Stomach (tissue), 7 donors: ENCODE results near the genes TALDO1, SLC25A22, MUC6 and TOLLIP.

DNA sequence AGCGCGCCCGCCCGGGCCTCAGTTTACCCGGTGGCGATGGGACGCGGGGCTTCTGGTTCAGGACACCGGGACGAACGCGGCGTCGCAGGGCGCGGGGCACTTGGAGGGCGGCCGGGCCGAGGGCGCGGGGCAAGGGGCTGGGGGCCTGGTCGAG lies 157 bp downstream of the EPS8L2 start:
- PRO-cap, result no peak
- RAMPAGE, long total RNA, 5 experiments, result no peak in any of the 5 experiments
- RRBS, result 4% methylated on average over 17 of the region's 22 CpGs

- PRO-cap, result no peak
- RAMPAGE, long total RNA, 5 experiments, result start-site peak on the plus strand in 2 of 5 experiments, at chr11:724415-724847 at its widest, 14 to 18 reads per replicate
- RRBS, result 71% methylated on average over 2 of the region's 19 CpGs
Observed at GRCh38 chr11:724366-724946, 18.4 kb downstream of the EPS8L2 start.

DNA sequence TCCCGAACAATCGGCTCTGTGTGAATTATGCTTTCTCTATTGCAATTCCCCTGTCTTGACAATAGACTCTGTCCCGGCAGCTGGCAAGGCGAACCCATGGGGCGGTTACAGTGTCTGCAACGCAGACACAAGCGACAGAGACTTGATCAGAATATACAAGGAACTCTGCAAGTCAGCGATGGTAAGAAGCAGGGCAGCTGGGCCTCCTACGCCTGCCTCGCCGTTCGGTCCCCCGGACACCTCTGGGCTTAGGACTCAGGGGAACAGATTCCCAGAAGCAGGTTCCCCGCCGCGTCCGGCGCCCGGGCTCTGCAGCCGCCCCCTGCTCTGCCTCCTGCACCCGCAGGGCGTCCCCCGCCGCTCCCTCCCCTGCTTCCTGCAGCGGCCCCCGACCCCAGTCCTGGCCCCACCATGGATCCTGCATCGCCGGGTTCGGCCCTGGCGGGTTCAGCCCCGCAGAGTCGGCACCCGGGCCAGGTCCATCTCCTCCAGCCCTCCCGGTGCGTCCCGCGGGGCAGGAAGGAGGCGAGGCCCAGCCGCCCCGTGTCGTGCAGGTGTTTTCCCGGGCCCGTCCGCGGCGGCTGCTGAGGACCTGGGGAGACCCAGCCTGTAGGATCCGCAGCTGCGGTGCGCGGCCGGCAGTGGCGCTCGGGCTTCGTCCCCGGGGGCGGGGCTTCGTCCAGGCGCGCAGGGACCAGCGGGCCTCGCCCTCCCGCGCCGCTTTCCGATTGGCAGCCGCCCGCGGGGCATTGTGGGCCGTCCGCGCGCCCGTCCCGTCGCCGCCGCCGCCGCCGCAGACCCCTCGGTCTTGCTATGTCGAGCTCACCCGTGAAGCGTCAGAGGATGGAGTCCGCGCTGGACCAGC lies at the start of gene TALDO1:
TSS of gene TALDO1 (plus strand) at position 796 of the 865 bp plus-strand sequence.
- PRO-cap, result unidirectional peak, plus-strand start at position 170 of the sequence; bidirectional peak, plus-strand start at position 796 of the sequence, minus-strand start at position 629 of the sequence
- RAMPAGE, long total RNA, 5 experiments, result start-site peak on the plus strand in 5 of 5 experiments, centred at positions 768 to 796 of the sequence, 309 to 2,002 reads per replicate
- RRBS, result 2% methylated on average over 32 of the region's 86 CpGs

- PRO-cap, result bidirectional peak, plus-strand start at chr11:763604, minus-strand start at chr11:763382
- RAMPAGE, long total RNA, 5 experiments, result start-site peak on the plus strand in 3 of 5 experiments, at chr11:763408-763934 at its widest, 33 to 123 reads per replicate
- RRBS, result no CpG with 5 or more reads among the region's 46 CpGs
Observed at GRCh38 chr11:762947-763984, 14.0 kb downstream of the GATD1 start.

DNA sequence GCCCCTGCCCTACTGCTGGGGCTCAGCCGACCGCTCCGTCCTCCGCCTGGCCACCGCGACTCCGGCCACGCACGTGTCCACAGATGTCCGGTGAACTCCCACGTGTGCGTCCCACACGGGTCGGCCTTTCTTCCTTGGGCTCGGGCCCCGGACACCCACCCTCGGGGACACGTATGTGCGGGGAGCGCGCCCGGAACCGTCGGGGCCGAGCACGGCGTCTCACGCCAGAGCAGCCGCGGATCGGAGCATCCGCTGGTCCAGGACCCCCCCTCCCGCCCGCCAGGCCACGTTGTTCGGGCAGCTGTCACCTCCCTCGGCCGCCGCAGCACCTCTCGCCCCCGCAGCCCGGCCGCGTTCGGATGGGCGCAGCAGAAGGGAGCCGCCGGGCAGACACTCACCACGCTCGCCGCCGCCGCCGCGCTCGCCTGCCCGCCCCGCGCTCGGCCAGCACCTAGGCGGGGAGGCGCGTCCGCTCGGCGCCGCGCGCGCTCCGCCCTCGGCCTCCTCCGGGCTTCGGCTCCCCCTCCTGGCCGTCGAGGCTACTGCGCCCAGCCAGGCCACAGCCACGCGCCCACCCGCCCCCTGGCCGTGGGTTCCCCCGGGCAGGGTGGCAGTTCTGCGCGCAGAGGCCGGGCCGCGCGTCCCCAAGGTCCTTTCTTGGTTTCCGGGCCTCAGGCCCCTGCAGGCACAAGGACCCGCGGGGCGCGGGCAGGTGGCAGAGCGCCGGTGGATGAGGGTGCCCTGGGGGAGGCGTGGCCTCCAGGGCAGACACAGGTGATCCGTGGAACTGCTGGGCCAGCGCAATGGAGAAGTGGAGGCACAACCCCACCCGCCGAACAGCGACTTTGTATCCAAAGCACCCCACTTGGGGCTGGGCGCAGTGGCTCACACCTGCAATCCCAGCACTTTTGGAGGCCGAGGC lies at the start of gene SLC25A22:
TSS of gene SLC25A22 (minus strand) at position 463 of the 922 bp plus-strand sequence.
- PRO-cap, result unidirectional peak, minus-strand start at position 427 of the sequence
- RAMPAGE, long total RNA, 5 experiments, result start-site peak on the minus strand in 2 of 5 experiments, centred at positions 285 to 310 of the sequence, 10 to 25 reads per replicate
- RRBS, result 2% methylated on average over 56 of the region's 103 CpGs

GRCh38 chr11:810172-810599 lies 419 bp downstream of the RPLP2 start:
- PRO-cap, result unidirectional peak, minus-strand start at chr11:810231
- RAMPAGE, long total RNA, 5 experiments, result start-site peak on the plus strand in 2 of 5 experiments, at chr11:810237-810355 at its widest, 222 to 320 reads per replicate
- RRBS, result 2% methylated on average over 10 of the region's 38 CpGs

GRCh38 chr11:824891-825857 lies 2.5 kb upstream of the CRACR2B start:
- PRO-cap, result bidirectional peak, plus-strand start at chr11:825662, minus-strand start at chr11:825509
- RAMPAGE, long total RNA, 5 experiments, result no peak in any of the 5 experiments
- RRBS, result no CpG with 5 or more reads among the region's 20 CpGs

GRCh38 chr11:850506-851084 lies 7.9 kb downstream of the TSPAN4 start:
- PRO-cap, result no peak
- RAMPAGE, long total RNA, 5 experiments, result no peak in any of the 5 experiments
- RRBS, result 34% methylated on average over 21 of the region's 46 CpGs

GRCh38 chr11:937939-938332 lies 12.3 kb downstream of the AP2A2 start:
- PRO-cap, result no peak
- RAMPAGE, long total RNA, 5 experiments, result no peak in any of the 5 experiments
- RRBS, result no CpG with 5 or more reads among the region's 8 CpGs

GRCh38 chr11:955279-956226 lies 29.9 kb downstream of the AP2A2 start:
- PRO-cap, result no peak
- RAMPAGE, long total RNA, 5 experiments, result no peak in any of the 5 experiments
- RRBS, result no CpG with 5 or more reads among the region's 14 CpGs

- PRO-cap, result no peak
- RAMPAGE, long total RNA, 5 experiments, result no peak in any of the 5 experiments
- RRBS, result 33% methylated on average over 3 of the region's 23 CpGs
Observed at GRCh38 chr11:1005793-1006320, 30.7 kb downstream of the MUC6 start.

DNA sequence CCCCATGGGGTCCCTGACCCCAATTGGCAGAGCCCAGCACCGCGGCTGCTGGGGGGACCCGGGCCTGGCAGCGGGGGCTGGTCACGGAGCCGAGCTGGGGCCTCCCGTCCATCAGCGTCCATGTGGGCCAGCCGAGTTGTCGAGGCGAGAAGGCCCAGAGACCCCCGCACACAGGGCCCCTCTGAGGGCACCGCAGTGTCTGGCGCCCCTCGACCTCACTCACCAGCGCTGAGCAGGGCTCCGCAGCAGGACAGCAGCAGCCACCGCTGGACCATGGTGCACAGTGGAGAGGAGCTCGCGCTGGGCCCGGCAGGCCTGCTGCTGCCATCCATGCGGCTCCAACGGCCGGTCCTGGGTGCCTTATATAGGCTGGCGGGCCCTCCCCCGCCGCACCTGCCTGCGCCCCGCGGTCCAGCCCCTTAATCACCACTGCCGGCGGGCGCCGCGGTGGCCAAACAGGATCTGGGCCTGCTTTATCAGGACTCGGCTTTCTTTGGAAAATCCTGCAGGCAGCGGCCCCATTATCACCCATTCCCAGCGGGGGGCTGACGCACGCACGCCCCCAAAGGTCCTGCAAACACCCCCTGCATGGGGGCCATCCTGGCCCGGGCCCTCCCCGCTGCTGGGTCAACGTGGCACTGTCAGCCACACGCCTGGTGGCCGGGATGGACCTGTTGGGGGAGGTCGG lies at the start of gene MUC6:
TSS of gene MUC6 (minus strand) at position 338 of the 688 bp plus-strand sequence.
- PRO-cap, result bidirectional peak, plus-strand start at position 429 of the sequence, minus-strand start at position 338 of the sequence; unidirectional peak, minus-strand start at position 464 of the sequence
- RAMPAGE, long total RNA, 5 experiments, result start-site peak on the minus strand in 2 of 5 experiments, centred at positions 292 to 308 of the sequence, 18 to 7,727 reads per replicate
- RRBS, result 18% methylated on average over 15 of the region's 47 CpGs

GRCh38 chr11:1050993-1051625 lies 14.6 kb upstream of the MUC6 start:
- PRO-cap, result no peak
- RAMPAGE, long total RNA, 5 experiments, result no peak in any of the 5 experiments
- RRBS, result 11% methylated on average over 16 of the region's 22 CpGs

GRCh38 chr11:1054823-1055172 lies 18.3 kb upstream of the MUC6 start:
- PRO-cap, result no peak
- RAMPAGE, long total RNA, 5 experiments, result no peak in any of the 5 experiments
- RRBS, result 61% methylated on average over 2 of the region's 5 CpGs

DNA sequence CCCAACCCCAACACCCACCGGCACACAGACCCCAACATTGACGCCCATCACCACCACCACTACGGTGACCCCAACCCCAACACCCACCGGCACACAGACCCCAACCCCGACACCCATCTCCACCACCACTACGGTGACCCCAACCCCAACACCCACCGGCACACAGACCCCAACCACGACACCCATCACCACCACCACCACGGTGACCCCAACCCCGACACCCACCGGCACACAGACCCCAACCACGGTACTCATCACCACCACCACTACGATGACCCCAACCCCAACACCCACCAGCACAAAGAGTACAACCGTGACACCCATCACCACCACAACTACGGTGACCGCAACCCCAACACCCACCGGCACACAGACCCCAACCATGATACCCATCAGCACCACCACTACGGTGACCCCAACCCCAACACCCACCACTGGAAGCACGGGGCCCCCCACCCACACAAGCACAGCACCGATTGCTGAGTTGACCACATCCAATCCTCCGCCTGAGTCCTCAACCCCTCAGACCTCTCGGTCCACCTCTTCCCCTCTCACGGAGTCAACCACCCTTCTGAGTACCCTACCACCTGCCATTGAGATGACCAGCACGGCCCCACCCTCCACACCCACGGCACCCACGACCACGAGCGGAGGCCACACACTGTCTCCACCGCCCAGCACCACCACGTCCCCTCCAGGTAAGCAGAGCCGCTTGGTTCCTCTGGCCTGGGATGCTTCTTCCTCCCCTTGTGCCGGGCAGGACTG lies 58.2 kb upstream of the MUC5AC start:
- PRO-cap, result no peak
- RAMPAGE, long total RNA, 5 experiments, result no peak in any of the 5 experiments
- RRBS, result no CpG with 5 or more reads among the region's 32 CpGs

DNA sequence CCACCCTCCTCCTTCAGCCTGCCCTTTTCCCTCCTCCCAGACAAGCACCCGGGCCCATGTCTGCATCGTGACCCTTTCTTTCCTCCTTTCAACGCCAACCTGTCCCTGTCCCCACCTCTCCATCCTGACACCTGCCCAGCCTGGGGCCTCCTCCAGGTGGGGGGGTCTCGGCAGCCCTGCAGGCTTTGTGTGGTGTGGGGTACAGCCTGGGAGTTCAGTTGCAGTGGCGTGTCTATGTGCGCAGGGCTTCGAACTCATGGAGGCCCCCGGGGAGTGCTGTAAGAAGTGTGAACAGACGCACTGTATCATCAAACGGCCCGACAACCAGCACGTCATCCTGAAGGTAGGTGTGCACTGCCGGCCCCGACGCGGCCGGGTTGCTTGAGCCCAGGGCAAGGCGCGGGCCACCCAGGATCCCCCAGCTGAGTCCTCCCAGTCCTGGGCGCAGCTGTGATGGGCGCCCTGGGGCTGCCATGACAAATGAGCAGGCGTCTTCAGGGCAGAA lies 49.4 kb upstream of the MUC5AC start:
- PRO-cap, result no peak
- RAMPAGE, long total RNA, 5 experiments, result no peak in any of the 5 experiments
- RRBS, result 47% methylated on average over 4 of the region's 22 CpGs

GRCh38 chr11:1220722-1221297 lies 2.1 kb upstream of the MUC5B start:
- PRO-cap, result no peak
- RAMPAGE, long total RNA, 5 experiments, result no peak in any of the 5 experiments
- RRBS, result 47% methylated on average over 2 of the region's 23 CpGs

DNA sequence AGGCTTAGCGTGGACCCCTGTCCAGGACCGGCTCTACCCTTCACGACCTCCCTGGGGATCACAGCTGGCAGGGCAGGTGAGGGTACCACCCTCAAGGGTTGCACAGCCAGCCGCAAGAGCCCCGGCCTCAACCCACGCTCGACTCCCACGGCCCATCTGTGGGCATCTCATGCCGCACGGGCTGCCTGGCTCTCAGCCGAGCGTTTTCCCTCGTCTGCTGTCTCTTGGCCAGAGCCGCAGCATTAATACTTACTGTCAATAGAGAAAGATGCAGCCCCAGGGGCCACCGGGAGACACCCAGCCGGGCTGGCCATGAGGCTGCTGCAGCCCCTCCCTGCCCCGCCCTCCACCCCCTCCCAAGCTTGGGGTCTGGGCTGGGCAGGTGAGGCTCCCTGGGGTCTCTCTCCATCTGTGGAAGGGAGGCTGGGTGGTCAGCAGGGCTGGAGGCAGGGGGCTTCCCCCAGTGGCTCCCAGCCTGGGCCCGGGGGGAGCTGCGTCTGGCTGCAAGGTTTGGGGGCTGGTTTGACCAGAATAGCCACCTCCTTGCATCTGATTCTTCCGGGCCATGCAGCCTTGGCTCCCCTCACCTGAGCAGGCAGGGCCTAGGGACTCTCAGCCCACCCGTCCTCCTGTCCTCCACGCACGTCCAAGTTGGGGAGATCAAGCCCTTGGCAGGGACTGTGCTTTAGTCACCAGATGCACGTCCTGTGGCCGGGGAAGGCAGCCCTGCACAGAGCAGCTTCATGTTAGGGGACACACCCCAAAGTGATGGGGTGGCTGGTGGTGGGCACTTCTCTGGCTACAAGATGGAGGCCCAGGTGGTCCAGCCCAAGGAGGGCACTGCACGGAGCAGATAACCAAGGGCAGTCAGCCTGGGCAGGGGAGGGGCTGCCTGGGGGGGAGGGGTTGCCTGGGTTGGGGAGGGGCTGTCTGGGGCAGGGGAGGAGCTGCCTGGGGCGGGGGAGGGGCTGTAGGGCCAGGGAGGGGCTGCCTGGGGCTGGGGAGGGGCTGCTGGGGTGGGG lies 1.0 kb downstream of the MUC5B start:
- PRO-cap, result unidirectional peak, minus-strand start at position 219 of the sequence; unidirectional peak, minus-strand start at position 707 of the sequence
- RAMPAGE, long total RNA, 5 experiments, result no peak in any of the 5 experiments
- RRBS, result 28% methylated on average over 7 of the region's 27 CpGs

GRCh38 chr11:1231207-1231955 lies 8.5 kb downstream of the MUC5B start:
- PRO-cap, result no peak
- RAMPAGE, long total RNA, 5 experiments, result start-site peak on the plus strand in 1 of 5 experiments, at chr11:1231493-1231502 at its widest, 17 reads per replicate
- RRBS, result 65% methylated on average over 11 of the region's 26 CpGs

DNA sequence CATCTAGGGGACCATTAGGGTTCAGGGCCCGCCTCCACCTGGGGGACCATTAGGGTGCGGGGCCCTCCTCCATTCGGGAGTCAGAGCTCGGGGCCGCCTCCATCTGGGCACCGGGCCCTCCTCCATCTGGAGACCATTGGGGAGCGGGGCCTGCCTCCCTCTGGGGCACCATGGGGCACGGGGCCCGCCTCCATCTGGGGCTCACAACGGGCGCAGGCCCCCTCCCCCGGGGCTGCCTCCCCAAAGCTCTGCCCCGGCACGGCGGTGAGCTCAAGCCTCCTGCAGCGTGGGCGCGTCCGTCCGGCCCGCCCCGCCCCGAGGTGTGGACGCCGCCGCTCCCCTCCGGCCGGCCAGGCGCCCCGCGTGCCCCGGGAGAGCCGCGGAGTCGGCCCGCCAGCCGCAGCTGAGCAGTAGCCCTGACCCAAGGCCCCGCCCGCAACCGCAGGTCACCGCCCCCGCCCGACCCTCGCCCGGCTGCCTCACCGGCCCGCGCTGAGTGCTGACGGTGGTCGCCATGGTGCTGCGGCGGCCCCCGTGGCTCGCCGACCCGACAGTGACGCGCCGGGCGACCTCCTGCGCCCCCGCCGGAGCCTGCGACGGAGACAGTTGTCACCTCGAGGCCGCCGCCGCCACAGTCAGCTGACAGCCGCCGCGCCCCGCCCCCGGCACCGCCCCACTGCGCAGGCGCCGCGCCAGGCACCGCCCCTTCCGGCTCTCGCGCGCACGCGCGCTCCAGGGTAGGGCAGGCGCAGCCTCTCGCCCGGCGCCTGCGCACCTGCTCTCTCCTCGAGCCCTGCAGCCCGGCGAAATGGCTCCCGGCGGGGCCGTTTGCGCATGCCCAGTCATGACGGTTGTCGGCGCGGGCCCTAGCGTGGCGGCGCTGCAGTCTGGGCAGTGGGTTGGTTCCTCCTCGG lies at the start of gene TOLLIP:
TSS of gene TOLLIP (minus strand) at position 650 of the 914 bp plus-strand sequence.
- PRO-cap, result bidirectional peak, plus-strand start at position 841 of the sequence, minus-strand start at position 633 of the sequence
- RAMPAGE, long total RNA, 5 experiments, result start-site peak on the minus strand in 4 of 5 experiments, centred at positions 617 to 639 of the sequence, 44 to 195 reads per replicate
- RRBS, result 2% methylated on average over 73 of the region's 107 CpGs